ENCODE data around the gene GTPBP3.

DNA sequence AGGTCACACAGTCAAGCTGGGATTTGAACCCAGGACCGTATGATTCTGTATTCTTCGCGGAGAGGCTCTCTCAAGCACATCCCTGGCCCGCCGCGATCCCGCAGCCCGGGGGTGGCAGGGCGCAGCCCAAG lies 581 bp downstream of the ANO8 start:
- PRO-cap = no peak

DNA sequence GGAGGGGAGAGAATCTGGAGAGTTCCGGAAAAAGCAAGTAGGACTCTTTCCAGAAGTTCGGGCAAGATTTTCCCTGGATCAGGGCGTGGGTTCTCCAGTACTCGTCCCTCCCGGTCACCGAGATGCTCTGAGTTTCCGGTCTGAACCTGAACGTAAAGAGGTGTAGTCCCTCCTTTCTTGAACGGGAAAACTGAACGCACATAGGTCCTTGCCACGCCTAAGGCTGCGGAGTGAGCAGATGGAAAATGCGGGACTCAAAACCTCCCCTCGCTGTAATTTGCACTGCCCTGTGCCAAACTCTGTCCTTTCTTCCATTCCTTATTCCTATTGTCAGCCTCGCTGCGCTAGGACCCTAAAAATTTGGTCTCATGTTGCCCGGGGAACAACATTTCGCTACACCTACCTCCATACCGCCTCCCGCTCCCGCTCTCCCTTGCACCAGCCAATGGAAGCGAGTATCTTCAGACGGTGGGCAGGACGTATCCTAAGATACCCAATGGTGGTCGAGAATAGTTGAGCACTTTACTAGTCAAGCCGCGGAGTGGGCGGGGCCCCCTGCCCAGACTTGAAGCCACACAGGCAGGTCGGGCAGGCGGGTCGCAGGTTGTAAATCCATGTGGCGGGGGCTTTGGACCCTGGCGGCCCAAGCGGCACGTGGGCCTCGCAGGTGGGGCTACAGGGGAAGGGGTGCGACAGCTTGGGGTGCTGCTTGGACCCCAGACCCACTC lies at the start of gene GTPBP3:
GTPBP3 (plus strand) TSS at position 556 of the 728 bp plus-strand sequence.
- PRO-cap = unidirectional peak, minus-strand start at position 129 of the sequence; bidirectional peak, plus-strand start at position 574 of the sequence, minus-strand start at position 425 of the sequence

- PRO-cap = no peak
These were observed 3.4 kb downstream of the MVB12A start for GRCh38 chr19:17423180-17423764.

GRCh38 chr19:17560116-17560670 lies 4.7 kb downstream of the COLGALT1 start:
- PRO-cap = no peak

DNA sequence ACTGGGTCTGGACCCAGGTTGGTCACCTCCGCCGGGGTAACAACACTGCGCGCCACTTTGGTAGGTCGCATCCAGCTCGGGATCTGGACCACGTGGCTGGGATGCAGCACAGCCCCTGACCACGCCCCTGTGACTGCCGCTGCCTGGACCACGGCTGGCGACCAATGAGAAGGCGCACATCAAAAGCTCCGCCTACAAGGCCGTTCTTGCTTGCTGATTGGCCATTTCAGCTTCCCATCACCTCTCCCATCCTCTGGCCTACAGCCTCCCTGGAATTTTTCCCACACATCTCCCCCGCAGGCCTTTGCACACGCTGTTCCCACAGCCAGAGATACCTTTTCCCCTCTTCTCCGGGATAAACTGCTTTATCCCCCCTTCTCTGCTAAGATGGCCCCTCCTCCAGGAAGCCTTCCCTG lies 12.5 kb upstream of the MAP1S start:
- PRO-cap = no peak

DNA sequence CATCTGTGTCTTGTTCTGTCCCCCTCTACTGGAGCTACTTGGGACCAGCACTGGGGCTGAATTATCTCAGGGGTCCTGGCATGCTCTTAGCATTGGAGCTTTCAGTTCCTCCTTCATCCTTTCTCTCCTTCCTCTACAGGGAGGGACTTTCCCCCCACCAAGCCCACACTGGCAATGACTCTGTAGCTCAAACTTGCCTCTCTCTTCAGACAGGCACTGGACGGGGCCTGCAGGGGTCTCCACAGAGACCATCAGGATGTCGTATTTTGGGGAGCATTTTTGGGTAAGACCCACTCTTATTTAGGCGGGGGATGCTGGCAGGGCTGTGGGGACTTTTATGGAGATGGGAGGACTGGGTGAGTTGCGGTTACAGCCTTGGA lies 3.6 kb downstream of the FCHO1 start:
- PRO-cap = no peak

DNA sequence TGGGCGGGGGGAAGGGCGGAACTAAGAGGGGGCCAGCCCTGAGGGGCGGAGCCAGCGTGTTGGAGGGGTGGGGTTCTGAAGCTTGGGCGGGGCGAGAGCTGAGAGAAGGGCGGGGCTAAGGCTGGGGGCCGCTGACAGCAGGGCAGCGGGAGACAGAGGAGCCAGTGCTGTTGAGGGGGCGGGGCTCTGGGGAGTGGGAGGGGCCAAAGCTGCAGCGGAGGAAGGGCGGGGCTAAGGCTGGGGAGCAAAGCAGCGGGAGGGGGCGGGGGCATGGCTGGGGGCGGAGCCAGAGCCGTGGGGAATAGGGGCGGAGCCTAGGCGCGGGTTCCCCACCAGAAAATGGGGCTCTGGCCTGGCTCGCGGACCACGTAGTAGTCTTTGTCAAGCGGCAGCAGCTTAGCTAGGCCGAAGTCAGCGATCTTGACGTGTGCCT lies 9.6 kb upstream of the INSL3 start:
- PRO-cap = no peak

GRCh38 chr19:17865735-17866401 lies 5.9 kb upstream of the SLC5A5 start:
- PRO-cap = no peak

- PRO-cap = bidirectional peak, plus-strand start at chr19:17948028, minus-strand start at chr19:17947819
These were observed 14.5 kb downstream of the CCDC124 start for GRCh38 chr19:17947125-17947937.

DNA sequence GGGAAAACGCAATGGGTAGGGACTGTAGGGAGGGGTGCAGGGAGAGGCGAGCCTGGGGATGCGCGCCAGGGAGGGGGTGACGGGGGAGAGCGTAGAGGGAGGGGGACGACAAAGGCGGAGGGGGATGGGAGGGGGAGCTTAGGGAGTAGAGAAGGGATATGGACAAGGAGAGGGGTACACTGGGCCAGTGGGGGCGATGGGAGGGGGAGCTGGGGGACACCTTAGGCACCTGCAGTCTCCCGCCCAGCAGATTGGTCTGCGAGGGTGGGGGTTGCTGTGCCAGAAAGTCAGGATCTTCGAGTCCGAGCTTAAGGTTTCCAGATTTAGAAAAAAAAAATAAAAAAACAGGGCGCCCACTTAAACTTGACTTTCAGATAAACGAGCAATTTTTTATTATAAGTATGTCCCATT lies 15.7 kb downstream of the CCDC124 start:
- PRO-cap = no peak

GRCh38 chr19:17953734-17954309 lies 13.1 kb upstream of the KCNN1 start:
- PRO-cap = no peak

DNA sequence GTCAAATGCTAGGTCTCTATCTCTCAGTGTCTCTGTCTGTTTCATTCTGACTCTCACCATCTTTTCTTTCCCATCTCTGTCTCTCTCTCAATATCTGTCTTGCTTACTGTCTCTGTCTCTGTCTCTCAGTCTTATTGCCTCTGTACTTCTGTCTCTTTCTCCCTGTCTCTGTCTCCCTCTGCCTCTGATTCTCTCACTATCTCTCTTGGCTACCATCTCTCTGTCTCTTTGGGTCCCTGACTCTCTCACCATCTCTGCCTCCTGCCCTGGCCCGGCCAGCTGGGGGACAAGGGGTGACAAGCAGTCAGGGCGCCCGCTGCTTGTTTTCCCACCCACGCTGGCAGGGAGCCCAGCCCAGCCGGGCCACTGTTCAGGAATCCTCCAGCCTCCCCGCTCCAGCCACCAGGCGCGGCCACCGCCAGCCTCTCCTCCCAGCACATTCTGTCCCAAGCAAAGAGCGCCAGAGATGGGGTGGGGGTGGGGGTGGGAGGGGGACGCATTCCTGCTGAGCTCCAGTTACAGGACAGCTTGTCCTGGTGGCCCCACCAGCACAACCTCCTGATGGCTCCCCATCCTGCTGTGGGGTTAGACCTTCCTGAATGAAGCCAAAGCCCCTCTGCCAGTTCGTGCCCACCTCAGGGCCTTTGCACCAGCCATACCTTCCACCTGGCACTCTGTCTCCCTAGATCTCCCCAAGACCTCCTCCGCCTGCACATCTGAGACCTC lies 12.2 kb downstream of the ARRDC2 start:
- PRO-cap = no peak

- PRO-cap = no peak
These were observed 2.3 kb upstream of the IL12RB1 start for GRCh38 chr19:18089033-18089481.

DNA sequence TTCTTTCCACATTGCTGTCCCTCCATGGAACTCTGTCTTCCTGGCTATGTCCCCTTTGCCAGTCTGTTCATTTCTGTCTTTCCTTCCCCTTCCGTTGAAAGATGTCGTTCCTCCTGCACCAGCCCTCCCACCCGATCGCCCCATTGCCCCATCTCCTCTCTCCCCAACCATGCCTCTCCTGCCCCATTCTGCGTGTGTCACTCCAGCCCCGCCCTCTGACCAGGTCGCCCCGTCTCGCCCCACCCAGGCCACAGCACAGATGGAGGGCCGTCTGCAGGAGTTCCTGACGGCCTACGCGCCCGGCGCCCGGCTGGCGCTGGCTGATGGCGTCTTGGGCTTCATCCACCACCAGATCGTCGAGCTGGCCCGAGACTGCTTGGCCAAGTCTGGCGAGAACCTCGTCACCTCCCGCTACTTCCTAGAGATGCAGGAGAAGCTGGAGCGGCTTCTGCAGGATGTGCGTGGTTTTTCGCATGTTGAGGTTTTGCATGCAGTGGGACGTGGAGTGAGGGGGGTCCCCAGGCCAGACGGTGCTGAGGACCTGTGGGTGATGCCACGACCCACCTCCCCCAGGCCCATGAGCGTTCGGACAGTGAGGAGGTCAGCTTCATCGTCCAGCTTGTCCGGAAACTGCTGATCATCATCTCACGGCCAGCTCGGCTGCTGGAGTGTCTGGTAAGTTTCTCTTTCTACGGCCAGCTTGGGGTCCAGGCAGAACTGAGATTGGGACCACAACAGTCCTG lies 26.3 kb downstream of the MAST3 start:
- PRO-cap = no peak

- PRO-cap = unidirectional peak, minus-strand start at chr19:18153710; unidirectional peak, minus-strand start at chr19:18153760
These were observed 638 bp downstream of the PIK3R2 start for GRCh38 chr19:18153657-18153945.

- PRO-cap = unidirectional peak, plus-strand start at chr19:18161286; bidirectional peak, plus-strand start at chr19:18161586, minus-strand start at chr19:18161379
These were observed 8.3 kb downstream of the PIK3R2 start for GRCh38 chr19:18160931-18161936.

GRCh38 chr19:18182891-18183366 lies 9.3 kb downstream of the IFI30 start:
- PRO-cap = no peak

DNA sequence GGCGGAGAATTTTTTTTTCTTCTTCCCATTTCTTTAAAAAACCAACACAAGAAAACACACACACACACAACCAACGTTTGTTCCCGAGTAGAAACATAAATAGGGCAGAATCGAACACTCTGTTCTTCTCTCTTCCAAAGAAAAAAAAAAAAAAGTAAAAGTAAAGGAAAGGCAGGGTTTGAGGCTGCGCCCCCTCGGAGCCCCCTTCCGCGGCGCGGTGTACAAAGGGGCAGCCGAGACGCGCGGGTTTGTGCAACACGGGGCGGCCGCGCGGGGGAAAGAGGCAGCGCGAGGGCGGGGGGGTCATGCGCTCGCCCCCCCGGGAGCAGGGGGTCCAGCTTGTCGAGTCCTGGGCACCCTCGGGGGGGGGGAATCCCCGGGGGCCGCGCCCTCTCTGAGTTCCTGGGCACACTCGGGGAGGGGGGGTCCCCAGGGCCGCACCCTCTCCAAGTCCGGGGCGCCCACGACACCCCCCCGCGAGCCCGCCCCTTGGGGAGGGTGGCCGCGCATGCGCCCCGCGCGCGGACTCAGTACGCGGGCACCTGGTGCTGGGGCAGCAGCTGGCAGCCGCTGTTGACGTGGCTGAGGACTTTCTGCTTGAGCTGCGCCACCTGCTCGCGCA lies 1.4 kb downstream of the JUND start:
- PRO-cap = bidirectional peak, plus-strand start at position 533 of the sequence, minus-strand start at position 368 of the sequence

DNA sequence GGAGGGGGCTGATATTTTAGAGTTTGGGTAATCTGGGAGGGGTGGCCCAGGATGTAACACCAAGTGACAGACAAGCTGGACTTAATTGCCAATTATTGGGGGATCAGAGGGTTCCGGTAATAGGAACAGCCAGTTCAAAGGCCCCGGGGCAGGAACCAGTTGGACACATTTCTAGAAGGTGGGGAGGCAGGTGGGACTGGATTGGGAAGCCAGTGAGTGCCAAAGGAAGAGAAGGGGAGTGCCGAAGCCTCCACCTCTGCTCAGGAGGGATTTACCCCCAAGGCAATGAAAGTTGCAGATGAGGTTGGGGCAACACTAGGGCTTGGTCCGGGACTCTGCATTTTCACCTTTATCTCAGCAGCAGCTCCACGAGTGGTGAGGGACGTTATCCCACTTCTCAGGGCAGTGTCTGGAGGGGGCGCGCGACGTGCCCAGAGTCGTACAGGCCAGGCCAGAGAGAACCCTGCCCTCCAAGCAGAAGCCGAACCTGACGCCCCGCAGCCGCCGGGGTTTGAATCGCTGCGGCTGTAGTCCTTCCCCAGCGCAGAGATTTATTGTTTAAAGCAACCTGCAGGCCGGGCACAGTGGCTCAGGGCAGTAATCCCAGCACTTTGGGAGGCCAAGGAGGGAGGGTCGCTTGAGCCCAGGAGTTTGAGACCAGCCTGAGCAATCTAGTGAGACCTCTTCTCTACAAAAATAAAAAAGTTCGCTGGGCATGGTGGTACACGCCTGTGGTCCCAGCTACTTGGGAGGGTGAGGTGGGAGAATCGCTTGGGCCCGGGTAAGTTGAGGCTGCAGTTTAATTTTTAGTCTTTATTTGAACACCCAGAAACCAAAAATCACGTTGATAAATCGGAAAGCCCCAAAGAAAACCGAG lies 5.8 kb upstream of the JUND start:
- PRO-cap = no peak

GRCh38 chr19:18294387-18295186 lies 13.2 kb upstream of the JUND start:
- PRO-cap = unidirectional peak, minus-strand start at chr19:18294649